PC-3 (cell line): ENCODE data around the genes TOGARAM1 and KLHDC2.

GRCh38 chr14:40740960-40741249 is 865.8 kb upstream of the LRFN5 start:
- RAMPAGE, long total RNA = no peak

DNA sequence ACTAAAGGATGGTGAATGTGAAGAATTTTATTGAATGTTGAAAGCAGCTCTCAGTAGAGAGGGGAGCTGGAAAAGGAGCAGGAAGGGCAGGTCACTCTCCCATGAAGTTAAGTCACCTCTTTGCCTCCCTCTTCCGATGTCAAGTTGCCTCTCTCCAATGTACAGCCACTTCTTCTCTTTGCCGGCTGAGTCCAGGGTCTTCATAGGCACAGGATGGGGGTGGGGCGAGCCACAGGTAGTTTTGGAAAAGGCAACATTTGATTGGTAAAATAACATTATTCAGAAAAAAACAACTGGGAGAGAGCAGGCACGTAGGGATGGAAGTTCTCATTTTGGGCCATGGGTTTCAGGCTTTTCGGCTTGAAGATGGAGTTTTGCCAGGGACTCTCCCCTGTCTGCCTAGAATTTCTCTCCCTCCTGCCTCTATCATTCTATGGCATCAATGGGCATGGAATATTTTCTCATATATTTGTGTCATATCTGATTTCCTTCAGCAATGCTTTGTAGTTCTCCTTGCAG is 821.2 kb upstream of the LRFN5 start:
- RAMPAGE, long total RNA = no peak

GRCh38 chr14:43370424-43371111 is 1136.5 kb downstream of the FSCB start:
- RAMPAGE, long total RNA = no peak

DNA sequence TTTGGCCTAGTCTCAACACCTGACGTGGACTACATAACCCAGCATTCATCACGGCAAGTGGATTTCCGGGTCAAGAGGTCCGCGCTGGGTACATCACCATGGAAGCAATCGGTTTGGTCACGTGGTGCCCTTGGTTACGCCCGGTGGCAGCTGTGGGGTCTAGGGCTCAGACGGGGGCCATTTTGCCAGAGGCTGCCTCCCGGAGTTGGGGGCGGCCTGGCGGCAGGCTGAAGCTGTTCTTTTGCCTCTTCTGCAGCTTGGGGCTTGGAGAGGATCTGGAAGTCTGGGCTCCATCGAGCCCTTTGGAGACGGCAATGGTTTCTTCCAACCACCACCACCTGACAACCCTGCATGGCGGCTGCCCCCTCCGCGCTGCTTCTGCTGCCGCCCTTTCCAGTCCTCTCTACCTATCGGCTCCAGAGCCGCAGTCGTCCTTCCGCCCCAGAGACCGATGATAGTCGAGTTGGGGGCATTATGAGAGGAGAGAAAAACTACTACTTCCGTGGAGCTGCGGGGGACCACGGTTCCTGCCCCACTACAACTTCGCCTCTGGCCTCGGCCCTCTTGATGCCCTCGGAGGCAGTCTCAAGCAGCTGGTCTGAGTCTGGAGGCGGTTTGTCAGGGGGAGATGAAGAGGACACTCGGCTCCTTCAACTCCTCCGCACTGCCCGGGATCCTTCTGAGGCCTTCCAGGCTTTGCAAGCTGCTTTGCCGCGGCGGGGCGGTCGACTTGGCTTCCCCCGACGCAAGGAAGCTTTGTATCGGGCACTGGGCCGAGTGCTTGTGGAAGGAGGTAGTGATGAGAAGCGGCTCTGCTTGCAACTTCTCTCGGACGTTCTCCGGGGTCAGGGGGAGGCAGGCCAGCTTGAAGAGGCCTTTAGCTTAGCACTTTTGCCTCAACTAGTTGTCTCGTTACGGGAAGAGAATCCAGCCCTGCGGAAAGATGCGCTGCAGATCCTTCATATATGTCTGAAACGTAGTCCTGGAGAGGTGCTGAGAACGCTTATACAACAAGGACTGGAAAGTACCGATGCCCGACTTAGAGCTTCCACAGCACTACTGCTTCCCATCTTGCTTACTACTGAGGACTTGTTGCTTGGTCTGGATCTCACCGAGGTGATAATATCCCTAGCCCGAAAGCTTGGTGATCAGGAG is at the start of gene TOGARAM1:
Gene TOGARAM1, plus strand, starts transcription at position 120 of the 1,155 bp plus-strand sequence.
- RAMPAGE, long total RNA = no peak

DNA sequence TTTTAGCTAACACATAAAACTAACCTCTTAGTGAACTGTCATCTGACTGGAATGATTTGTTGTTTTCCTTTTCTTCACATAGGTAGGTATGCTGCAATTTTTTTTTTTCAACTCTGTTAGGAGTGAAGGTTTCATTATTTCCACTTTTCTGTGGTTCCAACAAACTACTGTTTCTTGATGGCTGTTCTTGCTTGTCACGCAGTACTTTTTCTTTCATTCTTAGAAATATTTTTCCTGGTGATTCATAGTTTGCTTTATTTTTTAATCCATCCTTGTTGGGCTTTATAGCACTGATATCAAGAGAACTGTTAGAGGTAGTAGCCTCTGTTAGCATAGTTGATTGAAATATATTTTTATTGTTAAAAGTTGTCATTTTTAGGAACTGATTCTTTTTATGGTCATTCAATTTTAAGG is 6.3 kb downstream of the MIS18BP1 start:
- RAMPAGE, long total RNA = no peak

DNA sequence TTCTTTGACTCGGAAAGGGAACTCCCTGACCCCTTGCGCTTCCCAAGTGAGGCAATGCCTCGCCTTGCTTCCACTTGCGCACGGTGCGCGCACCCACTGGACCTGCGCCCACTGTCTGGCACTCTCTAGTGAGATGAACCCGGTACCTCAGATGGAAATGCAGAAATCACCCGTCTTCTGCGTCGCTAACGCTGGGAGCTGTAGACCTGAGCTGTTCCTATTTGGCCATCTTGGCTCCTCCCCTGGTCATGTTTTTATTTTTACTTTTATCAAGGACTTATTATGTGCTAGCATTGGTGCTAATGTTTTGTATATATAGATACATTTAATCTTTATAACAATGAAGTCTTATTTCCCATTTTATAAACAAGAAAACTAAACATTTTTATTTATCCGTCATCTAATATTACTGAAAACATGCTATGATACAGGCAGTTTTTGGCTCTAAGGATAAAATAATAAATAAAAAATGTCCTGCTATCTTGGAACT is 636.1 kb upstream of the MIS18BP1 start:
- RAMPAGE, long total RNA = no peak

GRCh38 chr14:48900328-48900658 is 685.9 kb downstream of the RPS29 start:
- RAMPAGE, long total RNA = no peak

GRCh38 chr14:49622065-49623322 is 1.9 kb downstream of the MGAT2 start:
- RAMPAGE, long total RNA = no peak

DNA sequence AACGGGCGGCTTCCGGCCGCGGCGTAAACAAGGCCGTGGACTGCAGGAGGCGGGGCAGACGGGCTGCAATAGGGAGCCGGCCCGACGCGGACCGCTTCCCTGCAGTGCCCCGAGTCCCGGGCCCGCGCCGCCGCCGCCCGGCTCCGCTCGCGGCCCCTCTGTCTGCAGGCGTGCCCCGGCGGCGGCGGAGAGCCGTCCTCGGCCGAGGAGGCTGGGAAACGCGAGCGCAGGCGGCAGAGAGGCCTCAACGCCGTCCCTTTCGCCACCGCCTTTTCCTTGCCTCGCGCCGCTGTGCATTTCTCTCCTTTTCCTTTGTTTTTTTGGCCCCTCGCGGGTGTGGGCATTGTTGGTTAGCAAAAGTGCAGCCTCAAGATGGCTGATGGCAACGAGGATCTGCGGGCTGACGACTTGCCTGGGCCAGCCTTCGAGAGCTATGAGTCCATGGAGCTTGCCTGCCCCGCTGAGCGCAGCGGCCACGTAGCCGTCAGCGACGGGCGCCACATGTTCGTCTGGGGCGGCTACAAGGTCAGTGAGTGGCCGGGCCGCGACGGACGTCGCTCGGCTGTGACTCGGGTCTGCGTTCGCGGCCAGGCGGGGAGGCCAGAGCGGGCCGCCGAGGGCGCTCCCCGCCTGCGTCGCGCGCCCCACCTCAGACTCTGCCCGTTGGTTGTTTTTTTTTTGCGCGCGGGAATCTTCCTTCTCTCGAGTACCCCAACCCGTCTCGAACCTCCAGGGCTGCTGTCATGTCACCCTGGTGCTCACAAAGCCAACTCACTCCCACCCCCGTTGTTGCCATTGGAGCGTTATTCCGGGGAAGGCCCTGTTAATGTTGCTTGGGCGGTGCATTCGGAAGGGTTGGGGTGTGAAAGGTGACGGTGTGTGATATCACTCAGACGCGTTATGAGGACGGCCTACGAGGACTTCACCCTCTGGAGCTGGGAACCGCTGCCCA is at the start of gene KLHDC2:
Gene KLHDC2, plus strand, starts transcription at position 57 of the 952 bp plus-strand sequence.
- RAMPAGE, long total RNA = no peak

GRCh38 chr14:49771576-49772068 is 3.7 kb downstream of the KLHDC2 start:
- RAMPAGE, long total RNA = no peak

- RAMPAGE, long total RNA = no peak
Measured at GRCh38 chr14:49832055-49832485, 20.5 kb downstream of the NEMF start.

- RAMPAGE, long total RNA = no peak
Measured at GRCh38 chr14:49840545-49840942, 12.0 kb downstream of the NEMF start.

GRCh38 chr14:49853601-49854156 is 1.1 kb upstream of the NEMF start:
- RAMPAGE, long total RNA = start-site peak on the minus strand at chr14:49853911-49853917, 785 and 291 reads in 2 replicates

- RAMPAGE, long total RNA = no peak
Measured at GRCh38 chr14:49895176-49896429, 2.7 kb downstream of the ARF6 start.

GRCh38 chr14:49896430-49896912 is 3.6 kb downstream of the ARF6 start:
- RAMPAGE, long total RNA = no peak

GRCh38 chr14:49976899-49977734 is 84.2 kb downstream of the ARF6 start:
- RAMPAGE, long total RNA = no peak

GRCh38 chr14:49986534-49987206 is 93.8 kb downstream of the ARF6 start:
- RAMPAGE, long total RNA = no peak

DNA sequence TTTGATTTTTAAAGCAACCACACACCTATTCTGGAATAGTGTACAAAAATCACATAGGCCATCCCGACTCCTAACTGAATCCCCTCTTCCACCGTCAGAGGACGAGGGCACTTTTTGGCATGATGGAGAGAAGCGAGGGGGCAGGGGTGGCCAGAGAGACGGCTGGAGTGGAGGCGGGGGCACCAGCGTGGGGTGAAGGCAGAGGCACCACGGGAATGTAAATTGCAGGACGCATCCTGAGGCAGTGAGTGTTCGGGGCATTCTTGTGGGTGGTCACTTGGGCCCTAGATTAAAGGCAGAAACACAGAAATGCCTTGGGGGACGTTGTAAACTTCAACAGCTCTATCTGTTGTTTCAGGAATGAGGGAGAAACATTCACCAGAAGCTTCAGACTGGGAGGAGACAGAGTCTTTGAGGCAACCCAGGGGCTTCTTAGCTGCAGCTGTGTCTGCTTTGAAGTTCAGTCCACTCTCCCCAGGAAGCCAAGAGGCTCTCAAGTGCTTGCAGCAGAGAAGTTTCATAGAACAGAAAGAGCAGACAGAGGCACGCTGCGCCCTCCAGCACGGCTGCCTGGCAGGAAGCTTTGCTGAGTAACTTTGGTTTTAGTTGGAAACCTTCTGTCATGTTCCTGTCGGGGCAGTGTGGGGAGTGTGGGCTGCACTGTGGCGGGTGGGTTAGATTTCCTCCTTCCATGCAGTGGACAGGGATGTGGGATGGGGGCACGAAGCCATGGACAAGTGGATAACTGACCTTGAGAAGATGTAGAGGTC is 107.4 kb downstream of the ARF6 start:
- RAMPAGE, long total RNA = no peak

- RAMPAGE, long total RNA = no peak
Measured at GRCh38 chr14:50061387-50062119, 54.8 kb downstream of the VCPKMT start.

GRCh38 chr14:50062532-50063159 is 53.7 kb downstream of the VCPKMT start:
- RAMPAGE, long total RNA = no peak